Mesangial cell (primary cell): ENCODE measurements around the genes KDM6A, USP11, SSX4B and WDR13.

DNA sequence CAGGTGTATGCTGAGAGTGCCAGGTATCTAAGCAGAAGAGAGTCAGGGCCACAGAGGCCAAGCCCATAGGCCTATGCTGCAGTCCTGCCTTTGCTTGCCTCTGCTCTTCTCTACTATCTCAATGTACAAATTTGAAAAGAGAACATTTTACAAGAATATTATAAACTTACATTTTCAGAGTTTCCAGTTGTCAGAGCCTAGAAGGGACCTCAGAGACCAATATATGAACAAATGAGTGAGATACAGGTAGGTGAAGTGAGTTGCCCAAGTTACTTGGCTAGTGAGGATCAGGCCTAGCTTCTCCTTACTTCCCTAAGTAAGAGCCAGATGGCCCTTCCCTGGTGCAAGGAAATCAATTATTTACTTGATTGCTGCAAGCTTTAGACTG is 118.0 kb downstream of the EFHC2 start:
- RAMPAGE, long total RNA = no peak

GRCh38 chrX:44344041-44344587 is 642 bp upstream of the EFHC2 start:
- RAMPAGE, long total RNA = no peak

GRCh38 chrX:44873112-44873348 is at the start of gene KDM6A:
TSS of gene KDM6A (plus strand) at chrX:44873188.
- RAMPAGE, long total RNA = no peak

DNA sequence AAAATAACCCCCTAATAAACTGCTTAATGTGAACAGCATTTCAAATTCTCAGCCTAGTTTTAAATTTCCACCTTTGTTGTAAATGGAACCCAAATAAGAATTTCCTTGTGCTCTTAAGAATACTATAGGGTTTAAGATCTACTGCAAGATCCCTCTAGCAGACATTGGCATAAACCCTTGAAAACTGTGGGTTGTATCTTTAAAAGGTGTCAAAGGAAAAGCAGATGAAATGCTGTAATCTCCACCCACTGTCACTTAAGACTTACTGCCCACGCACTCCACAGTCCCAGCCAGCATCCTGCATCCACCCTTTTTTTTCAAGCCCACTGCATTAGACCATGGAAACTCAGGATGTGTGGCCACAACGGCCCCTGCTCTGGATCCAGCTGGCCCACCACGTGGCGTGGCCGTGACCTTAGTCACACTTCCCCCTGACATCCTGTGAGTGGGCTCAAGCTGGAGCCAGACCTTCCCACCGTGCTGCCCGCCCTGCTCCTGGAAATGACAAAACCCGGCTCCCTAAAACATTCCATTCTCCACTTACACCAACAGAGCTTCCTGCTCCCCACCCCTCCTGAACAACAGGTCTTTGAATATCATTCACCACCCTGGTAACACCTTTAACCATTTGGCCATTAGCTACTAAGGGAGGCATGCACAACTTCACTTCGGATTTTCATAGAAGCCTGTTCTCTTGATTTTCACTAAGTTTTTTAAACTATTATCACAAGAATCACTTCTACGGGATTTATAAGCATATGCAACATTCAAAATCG is 588.2 kb upstream of the DIPK2B start:
- RAMPAGE, long total RNA = no peak

DNA sequence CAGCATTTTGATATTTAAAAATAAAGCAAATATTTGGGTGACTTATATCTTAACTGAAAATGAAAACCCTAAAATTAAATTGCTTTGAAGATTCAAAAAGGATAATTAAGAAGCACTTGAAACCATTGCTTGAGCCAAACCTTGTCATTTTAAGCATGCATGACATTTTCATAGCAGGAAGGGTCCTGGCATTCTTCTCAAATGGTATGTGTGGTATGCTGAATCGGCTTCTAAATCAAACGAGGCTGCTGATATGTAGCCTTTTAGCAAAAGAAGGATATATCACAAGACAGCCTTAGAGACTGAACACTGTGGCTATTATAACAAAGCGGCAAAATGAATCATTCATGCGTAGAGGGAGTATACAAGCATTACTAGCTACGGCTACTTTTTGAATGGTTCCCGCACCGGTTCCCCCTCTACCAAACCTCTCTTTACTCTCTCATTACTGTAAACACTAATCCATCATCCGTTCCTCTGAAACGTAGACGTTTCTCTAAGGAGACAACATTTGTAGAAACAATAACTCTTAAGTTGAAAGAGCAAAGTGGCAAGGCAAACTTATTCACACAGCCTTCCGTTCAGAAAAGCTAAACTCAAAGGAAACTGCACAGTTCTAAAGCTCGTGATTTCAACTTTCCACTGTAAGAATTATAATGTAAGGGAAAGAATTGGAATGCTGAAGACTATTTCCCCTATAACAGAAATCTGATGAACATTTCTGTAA is 607.4 kb upstream of the DIPK2B start:
- RAMPAGE, long total RNA = no peak

DNA sequence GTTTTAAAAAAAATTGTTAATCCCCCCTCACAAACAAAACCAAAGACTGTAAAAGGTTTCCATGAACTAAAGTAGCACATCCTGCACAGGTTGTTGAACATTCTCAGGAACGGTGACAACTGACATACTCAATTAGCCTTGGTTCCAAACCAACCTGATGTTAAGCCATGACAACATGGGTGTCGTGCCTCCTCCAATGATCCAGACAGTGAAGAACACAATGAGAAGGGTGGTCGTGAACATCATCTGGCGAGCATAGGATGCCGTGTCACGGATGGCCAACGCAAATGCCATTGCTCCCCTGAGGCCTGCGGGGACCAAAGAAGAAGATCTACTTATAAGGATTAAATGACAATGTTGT is 69.5 kb downstream of the CHST7 start:
- RAMPAGE, long total RNA = no peak

DNA sequence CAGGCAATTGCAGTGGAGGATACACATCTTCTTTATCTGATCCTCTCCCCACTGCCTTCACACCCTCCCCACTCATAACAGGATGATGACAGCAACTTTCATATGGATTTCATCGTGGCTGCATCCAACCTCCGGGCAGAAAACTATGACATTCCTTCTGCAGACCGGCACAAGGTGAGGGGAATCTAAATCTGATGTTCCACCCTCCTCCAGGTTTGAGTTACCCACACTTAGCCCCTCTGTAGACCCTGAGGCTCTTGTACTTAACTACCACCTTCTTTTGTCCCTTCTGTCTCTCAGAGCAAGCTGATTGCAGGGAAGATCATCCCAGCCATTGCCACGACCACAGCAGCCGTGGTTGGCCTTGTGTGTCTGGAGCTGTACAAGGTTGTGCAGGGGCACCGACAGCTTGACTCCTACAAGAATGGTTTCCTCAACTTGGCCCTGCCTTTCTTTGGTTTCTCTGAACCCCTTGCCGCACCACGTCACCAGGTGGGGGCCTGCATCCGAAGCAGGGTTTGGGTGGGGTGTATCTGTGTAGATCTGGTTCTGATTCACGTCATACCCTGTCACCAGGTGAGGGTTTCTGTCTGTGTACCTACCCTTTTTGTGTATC is 5.7 kb upstream of the CDK16 start:
- RAMPAGE, long total RNA = no peak

DNA sequence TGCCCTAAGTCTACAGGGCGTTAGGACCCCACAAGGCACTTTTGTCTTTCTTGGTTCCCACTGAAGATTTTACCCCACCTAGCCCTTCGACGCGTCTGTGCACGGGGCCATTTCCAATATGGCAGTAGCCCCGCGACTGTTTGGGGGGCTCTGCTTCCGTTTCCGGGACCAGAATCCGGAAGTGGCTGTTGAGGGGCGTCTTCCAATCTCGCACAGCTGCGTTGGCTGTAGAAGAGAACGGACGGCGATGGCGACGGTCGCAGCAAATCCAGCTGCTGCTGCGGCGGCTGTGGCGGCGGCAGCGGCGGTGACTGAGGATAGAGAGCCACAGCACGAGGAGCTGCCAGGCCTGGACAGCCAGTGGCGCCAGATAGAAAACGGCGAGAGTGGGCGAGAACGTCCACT is at the start of gene USP11:
TSS of gene USP11 (plus strand) at position 213 of the 405 bp plus-strand sequence.
- RAMPAGE, long total RNA = start-site peak on the plus strand centred at position 221 of the sequence, 20 bp wide, 518 reads

- RAMPAGE, long total RNA = no peak
Measured at GRCh38 chrX:47540653-47541634, 20.1 kb upstream of the ARAF start.

DNA sequence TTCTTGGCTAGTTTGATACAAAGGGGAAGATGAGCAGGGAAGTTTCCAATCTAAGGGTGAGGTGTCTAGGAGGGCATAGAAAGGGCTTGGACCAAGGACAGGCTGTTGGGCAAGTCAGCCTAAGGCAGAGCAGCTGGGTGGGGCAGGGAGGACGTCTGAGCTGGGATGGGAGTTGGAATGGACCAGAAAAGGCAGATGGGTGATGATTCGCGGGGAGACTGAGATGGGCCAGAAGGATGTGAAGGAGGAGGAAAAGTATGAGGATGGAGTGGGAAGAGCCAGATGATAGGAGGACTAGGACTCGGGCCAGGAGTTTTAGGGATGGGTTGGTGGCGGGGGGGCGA is 9.0 kb upstream of the TIMP1 start:
- RAMPAGE, long total RNA = no peak

DNA sequence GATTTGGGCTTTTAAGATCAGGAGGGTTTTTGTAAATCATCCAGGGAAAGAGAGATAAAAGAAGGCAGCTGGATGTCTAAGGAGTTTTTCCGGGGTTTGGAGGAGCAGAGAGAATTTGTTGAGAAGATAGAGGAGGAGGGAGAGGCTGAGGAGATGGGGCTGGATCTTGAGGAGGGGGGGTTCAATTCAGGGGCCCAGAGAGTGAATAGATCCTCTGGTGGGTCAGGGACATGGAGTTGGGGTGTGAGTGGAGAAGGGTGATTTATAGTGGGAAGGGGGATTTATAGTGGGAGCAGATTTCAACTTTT is 48.7 kb upstream of the UXT start:
- RAMPAGE, long total RNA = no peak

- RAMPAGE, long total RNA = no peak
Measured at GRCh38 chrX:47805881-47806337, 30.8 kb upstream of the ZNF81 start.

GRCh38 chrX:48411845-48412187 is at the start of gene SSX4B:
TSS of gene SSX4B (minus strand) at chrX:48411960.
- RAMPAGE, long total RNA = no peak

GRCh38 chrX:48468709-48469807 is 1.0 kb downstream of the SLC38A5 start:
- RAMPAGE, long total RNA = start-site peak on the minus strand at chrX:48469412-48469446, 31 reads

- RAMPAGE, long total RNA = no peak
Measured at GRCh38 chrX:48487150-48487595, 11.2 kb downstream of the FTSJ1 start.

DNA sequence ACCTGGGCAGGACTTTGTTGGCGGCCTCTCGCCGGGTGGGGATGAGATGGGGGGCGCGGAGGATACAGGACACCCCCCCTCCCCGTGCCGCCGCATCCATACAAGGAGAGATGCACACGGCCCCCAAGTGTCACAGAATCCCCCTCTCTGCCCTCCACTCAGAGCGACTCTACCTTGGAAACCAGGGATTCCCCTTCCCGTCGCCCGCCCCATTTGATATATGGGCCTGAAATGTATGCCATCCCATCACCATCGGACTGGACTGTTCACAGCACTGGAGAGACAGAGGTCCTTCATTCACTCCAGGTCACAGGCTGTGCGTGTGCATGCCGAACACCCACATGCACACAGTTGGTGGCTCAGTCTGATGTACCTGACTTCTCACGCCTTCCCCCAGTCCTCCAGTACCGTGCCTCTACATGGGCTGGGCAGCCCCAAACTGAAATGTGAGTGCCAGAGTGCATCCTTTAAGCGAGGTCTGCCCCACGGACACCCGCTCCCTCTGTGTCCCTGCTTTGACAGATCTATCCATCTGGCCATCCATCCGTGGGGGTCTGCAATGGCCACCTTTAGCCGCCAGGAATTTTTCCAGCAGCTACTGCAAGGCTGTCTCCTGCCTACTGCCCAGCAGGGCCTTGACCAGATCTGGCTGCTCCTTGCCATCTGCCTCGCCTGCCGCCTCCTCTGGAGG is 615 bp downstream of the PORCN start:
- RAMPAGE, long total RNA = no peak

- RAMPAGE, long total RNA = no peak
Measured at GRCh38 chrX:48540536-48541114, 1.1 kb downstream of the TBC1D25 start.

DNA sequence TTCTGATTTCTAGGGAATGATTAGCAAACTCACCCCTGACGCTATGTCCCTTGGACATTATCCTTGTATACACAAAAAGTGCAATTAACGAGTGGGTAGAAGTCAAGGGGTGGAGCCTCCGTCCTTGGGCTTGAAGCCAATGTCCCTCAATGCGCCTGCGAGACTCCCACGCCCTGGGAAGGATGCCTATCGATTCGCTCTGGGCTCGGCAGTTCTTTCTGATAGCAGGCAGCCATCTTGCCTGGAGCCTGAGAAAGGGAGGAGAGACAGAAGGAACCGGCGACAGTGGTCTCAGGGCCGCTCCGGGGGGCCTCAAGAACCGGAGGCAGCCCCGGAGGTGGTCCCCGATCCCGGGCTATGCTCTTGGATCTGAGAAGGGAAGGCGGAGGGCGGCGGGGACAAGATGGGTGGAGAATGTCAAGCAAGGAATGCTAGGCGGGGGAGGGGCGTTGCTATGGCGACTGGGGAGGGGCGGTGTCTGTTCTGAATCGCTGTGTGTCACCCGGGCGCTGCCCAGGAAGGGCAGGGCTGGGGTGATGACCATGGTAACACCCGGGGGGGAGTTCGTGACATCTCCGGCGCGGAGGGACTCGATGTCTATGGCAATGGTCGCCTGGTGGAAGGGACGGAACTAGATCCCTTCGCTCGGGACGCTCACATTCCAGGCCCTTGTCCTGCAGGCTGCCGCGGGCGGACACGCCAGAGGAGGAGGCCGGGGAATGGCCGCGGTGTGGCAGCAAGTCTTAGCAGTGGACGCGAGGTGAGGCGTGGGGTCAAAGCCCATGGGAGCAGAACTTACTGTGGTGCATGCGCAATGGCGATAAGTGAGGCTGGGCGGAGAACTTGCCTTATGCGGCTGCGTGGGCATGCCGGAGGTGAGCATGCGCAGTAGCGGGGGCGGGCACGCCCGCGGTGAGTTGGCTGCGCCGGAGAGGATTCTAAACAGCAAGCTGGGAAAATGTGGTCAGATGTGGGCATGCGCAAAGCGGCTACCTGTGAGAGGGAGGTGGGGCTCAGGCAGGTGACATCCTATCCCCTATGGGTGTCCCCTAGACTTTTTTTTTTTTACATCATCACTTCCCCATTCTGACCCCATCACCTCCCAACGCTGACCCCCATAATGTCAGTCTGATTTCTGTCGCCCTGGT is at the start of gene WDR13:
TSS of gene WDR13 (plus strand) at position 215 of the 1,148 bp plus-strand sequence.
- RAMPAGE, long total RNA = no peak

GRCh38 chrX:48648454-48648783 is 35.2 kb upstream of the WAS start:
- RAMPAGE, long total RNA = no peak

- RAMPAGE, long total RNA = no peak
Measured at GRCh38 chrX:48680352-48680861, 3.2 kb upstream of the WAS start.